NCI-H460 (cell line): ENCODE results near the genes PALD1 and SLC29A3.

RAMPAGE:
- cytosol, long total RNA, result no peak
- long total RNA, result no peak
- nucleus, long total RNA, result no peak
Observed at GRCh38 chr10:69472467-69473080, 21.3 kb downstream of the TSPAN15 start.

DNA sequence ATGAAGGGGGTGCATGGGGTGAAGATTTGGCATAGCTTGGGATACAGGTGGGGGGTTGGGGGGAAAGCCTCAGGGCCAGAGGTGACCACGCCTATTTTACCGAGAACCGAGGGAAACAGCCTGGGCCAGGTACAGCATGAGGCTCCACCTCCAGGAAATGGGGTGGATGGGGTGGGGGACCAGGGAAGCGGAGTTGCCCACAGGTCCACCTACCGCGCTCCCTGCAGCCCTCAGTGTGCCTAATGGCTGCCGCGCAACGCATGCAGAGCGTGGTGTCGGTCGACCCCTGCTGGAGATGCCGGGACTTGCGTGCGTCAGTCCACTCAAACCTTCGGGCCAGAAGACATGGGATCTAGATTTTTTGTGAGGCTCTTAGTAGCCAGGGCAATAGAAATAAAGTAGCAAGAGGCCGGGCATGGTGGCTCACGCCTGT, 56.5 kb downstream of the TSPAN15 start:
RAMPAGE:
- cytosol, long total RNA, result no peak
- long total RNA, result no peak
- nucleus, long total RNA, result no peak

GRCh38 chr10:69898309-69899001, 96.7 kb downstream of the COL13A1 start:
RAMPAGE:
- cytosol, long total RNA, result no peak
- long total RNA, result no peak
- nucleus, long total RNA, result no peak

DNA sequence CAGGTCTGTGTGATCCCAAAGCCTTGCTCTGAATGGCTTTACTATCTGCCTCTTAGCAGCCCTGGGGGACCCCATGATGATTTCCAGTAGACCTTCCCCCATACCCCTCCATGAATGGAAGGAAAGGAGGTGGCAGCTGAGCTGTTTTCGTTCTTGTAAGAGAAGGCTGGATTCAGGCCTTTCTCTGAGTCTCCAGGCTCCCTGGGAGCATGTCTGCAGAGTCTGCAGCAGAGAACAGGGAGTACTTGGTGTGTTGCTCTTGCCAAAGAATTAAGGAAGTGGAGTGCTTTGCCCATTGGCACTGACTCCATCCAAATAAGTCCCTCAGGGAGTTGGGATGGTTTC, 109.8 kb downstream of the COL13A1 start:
RAMPAGE:
- cytosol, long total RNA, result no peak
- long total RNA, result no peak
- nucleus, long total RNA, result no peak

DNA sequence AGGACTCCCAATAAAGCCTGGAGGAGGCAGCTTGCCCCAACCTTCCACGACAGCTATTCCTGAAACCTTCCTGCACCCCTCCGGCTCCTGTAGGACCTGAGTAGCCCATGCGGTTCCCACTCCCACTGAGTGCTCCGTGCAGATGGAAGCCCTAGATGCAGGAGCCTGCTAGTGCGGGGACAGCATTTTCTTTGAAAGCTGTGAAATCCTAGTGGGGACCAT, 110.0 kb downstream of the COL13A1 start:
RAMPAGE:
- cytosol, long total RNA, result no peak
- long total RNA, result no peak
- nucleus, long total RNA, result no peak

DNA sequence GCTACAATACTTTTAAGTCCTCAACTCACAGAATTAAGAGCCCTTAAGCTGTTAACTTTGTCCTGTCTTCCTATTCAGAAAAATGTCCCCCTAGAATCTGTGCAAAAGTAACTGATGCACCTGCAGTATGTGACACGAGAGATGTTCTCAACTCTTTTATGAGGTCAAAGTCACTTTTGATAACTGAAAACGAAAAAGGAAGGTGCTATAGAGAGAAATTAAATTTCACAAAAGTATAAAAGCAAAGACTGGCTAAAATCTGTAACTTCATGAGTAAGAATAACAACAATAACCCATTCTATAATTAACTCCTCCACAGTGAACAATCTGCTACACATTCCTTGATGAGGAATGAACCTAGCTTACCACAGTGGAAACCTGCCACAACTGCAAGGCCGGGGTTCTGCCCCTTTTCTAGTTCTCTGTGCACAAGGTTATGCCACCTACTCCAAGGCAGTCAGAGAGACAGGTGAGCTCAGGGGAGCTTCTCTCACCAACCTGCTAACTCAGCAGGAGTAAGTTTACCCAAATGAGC, 5.0 kb upstream of the TYSND1 start:
RAMPAGE:
- cytosol, long total RNA, result no peak
- long total RNA, result no peak
- nucleus, long total RNA, result no peak

DNA sequence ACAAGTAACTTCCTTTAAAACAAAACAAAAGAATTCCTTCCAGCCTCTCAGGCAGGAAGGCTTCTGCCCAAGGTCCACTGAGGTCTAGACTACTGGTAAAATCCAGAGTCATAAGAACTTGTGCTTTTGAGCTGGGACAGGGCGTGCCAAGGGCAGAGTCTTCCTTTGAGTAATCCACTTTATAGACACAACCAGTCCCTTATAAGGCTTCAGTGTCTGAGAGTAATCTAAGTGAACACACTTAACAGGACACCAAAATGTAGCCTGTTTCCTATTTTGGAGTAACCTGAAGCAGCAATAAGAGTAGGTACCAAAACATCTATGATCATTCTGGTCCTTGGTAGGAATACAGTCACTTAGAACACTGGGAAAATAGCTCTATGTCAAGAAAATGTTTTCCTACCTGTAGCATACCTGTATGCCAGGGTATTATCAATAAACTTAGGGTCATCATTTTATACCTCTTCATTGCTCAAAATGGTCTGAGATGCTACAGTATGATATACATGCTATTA, 5.2 kb downstream of the PPA1 start:
RAMPAGE:
- cytosol, long total RNA, result no peak
- long total RNA, result no peak
- nucleus, long total RNA, result no peak

DNA sequence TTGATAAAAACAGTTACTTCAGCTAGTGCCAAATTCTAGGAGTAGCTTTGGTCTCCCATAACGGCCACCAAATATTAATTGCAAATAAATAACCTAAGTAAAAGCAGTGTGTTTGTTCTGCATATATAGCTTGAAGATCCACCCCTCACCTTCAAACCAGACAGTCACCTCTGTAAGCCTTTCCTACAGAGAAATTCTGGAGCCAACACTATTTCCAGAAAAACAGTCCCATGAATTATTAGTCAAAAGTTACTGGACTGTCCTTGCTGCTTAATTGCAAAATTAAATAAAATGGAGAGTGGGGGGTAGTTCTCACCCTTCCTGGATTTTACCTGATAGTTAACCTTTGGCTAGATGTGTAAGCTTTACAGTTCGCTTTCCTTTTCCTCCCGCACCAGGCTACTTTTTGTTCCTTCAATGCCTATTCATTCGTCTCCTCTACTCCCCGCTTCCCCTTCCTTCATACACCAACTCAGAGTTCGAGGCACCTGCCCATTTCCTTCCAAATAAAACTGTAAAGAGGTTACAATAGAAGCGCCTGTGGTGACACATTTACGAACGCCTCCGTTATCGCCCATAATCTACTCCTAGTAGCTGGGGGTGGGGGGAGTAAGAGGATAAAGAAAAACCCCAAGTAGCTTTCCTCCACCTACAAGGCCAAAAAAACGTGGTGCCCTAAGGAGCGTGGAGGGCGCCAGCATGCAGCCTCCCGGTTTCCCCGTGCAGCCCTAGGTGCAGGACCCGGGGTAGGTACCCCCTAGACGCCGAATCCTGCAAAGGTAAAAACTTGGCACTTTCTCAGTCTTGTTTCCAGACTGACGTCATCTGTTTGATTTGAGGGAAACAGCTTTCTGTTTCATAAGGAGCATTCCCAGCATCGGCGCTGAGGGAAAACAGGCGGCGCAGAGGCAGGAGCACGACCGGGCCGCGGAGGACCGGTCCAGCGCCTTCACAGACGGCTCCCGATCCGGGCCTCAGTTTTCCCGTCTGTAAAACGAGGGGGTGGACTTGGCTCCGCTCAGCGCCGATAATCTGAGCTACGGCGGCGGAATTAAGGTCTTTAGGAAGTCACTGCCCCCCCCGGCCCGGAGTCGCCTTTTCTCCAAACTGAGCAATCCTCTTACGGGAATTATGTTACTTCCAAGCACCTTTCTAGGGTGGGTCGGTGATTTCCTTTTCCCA, 1.1 kb downstream of the PPA1 start:
RAMPAGE:
- cytosol, long total RNA, result no peak
- long total RNA, result no peak
- nucleus, long total RNA, result no peak

RAMPAGE:
- cytosol, long total RNA, result no peak
- long total RNA, result no peak
- nucleus, long total RNA, result no peak
Observed at GRCh38 chr10:70376693-70377328, 5.6 kb downstream of the LRRC20 start.

DNA sequence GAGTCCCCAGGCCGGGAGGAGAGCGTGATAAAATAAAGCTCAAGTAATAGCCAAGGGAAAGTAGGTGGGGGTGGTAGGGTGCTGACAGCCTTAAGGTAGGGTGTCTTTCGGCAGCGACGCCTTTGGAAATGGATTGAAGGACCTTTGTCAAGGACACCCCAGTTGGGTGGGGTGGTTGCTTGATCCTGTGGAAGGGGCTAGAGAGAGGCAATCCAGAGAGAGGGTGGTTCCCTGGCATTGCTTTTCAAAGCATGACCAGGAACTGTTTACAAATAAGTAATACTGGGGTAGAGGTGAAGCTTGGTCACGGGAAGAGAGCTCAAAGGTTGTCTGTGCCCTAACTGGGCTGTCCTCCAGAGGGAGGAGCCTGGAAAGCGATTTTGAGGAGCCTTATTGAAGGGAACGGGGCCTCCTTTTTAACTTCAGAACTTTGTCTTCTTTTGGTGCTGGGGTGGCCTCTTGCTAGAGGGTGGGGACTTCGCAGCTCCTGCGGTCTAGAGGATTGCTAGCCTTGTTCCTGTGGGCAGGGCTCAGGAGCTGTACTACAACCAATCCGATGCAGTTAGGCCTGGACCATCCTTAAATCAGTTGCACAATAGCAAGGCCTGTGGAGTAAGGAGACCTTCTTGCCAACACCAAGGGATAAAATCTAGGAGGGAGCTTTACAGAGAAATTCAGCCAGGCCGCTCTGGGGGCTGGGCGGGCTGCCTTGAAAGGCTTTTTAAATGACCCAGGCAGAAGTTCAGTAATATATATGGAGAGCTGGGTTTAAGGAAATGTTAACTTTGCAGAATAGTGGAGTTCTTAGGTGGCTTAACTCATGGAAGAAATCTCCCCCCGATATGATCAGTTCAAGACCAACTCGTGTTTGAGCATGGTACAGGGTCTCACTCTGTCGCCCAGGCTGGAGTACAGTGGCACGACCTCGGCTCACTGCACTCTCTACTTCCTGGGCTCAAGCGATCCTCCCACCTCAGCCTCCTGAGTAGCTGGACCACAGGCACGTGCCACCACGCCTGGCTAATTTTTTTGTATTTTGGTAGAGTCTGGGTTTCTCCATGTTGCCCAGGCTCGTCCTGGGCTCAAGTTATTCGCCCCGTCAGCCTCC, 1.5 kb downstream of the EIF4EBP2 start:
RAMPAGE:
- cytosol, long total RNA, result no peak
- long total RNA, result no peak
- nucleus, long total RNA, result no peak

RAMPAGE:
- cytosol, long total RNA, result no peak
- long total RNA, result no peak
- nucleus, long total RNA, result no peak
Observed at GRCh38 chr10:70424716-70426065, 16.3 kb downstream of the NODAL start.

DNA sequence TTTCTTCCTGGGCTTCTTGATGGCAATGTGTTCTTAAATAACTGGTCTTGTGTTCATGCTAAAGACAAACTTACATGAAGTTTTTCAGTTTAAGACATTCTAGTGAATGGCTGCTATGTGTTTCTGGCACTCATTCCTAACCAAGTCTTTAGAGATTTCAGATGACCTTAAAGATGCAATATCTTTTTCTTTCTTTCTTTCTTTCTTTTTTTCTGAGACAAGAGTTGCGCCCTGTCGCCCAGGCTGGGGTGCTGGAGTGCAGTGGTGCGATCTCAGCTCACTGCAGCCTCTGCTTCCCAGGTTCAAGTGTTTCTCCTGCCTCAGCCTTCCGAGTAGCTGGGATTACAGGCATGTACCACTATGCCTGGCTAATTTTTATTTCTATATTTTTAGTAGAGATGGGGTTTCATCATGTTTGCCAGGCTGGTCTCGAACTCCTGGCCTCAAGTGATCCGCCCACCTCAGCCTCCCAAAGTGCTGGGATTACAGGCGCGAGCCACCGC, 15.4 kb downstream of the NODAL start:
RAMPAGE:
- cytosol, long total RNA, result no peak
- long total RNA, result no peak
- nucleus, long total RNA, result no peak

DNA sequence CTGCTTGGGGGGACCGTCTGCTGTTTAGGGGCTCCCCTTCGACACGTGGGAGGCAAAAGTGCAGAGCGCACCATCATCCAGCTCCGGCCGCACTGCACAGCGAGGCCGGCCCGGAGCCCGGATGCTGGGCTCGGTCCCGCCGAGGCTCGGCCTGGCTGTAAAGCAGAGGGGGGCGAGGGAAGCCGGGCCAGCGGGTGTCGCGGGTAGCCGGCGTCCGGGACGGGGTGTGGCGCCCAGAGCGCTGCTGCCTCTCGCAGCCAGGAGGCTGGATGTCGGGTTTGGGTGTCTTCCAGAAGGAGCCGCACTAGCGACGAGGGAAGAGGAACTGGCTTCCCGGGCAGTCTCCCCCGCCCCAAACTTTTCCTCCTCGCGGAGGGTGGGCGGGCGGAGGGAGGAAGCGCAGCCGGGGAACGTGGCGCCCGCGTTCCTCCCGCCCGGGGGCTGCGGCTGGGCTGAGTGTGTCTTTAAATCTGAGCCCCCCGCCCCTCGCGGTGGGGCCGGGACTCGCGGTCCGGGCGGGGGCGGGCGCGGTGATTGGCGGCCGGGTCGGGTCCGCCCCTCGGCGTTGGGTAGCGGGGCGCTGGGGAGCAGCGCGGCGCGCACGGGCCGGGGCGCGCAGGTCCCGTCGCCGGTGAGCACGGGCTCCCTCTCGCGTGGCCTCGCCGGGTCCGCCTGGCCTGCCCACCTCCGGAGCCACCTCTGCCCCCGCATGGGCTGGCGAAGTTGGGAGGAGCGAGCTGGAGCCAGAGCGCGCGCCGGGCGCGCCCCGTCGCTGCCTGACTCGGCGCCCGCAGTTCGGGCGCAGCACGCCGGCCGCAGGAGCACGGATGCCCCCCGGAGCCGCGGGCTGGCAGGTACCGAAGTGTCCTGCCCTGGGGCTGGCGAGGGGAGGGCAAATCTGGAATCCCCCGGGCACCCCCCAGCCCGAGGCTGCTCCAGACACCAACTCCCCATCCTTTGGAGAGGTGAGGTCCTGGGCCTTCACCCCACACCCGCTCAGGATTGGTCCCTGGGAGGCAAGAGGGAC, at the start of gene PALD1:
Gene PALD1, plus strand, starts transcription at position 562 of the 1,027 bp plus-strand sequence.
RAMPAGE:
- cytosol, long total RNA, result no peak
- long total RNA, result no peak
- nucleus, long total RNA, result no peak

DNA sequence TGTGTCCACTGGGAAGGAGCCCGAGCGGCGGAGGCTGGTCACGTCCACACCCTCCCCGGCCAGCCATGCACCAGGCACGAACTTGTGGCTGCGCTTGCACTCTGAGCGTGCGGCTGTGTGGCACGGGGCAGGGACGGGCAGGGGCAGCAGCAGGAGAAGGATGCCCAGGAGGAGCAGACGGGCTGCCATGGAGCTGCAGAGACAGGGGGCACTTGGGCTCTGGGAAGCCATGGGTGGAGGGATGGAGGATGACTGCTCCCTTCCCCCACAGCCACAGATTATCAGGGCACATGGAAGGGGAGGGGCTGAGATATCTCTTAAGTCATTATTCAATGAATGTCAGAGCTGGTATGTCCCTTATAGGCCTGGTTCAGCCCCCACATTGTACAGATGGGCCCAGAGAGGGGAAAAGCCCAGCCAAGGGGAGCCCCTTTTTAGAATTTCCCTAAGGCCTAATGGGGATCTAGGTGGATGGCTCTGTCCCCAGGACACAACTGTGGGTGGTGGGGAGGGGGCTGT, 1.8 kb downstream of the PRF1 start:
RAMPAGE:
- cytosol, long total RNA, result no peak
- long total RNA, result no peak
- nucleus, long total RNA, result no peak

DNA sequence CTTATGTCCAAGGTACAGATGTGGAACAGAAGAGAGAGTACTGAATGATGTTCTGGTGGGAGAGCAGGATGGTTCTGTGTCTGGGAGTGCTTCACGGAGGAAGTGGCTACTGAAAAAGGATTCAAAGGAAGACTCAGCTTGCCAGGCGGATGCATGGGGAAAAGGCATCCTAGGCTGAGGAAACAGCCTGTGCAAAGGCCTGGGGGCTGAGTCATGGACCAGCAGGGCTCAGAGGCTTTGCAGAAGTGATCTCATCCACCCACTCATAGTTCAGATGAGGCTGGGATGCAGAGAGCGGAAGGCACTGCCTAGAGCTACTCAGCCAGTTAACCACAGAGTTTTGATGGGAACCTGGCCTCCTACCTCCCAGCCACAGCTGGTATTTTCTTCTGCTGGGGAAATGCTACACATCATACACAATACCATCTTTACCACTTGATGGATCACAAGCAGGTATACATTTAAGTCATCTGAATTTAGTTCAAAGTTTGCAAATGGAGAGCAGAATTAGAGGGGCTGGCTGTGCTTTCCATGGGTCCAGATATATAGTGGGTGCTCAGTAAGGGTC, 15.8 kb upstream of the ADAMTS14 start:
RAMPAGE:
- cytosol, long total RNA, result no peak
- long total RNA, result no peak
- nucleus, long total RNA, result no peak

RAMPAGE:
- cytosol, long total RNA, result no peak
- long total RNA, result no peak
- nucleus, long total RNA, result no peak
Observed at GRCh38 chr10:70673076-70674330, 1.2 kb downstream of the ADAMTS14 start.

DNA sequence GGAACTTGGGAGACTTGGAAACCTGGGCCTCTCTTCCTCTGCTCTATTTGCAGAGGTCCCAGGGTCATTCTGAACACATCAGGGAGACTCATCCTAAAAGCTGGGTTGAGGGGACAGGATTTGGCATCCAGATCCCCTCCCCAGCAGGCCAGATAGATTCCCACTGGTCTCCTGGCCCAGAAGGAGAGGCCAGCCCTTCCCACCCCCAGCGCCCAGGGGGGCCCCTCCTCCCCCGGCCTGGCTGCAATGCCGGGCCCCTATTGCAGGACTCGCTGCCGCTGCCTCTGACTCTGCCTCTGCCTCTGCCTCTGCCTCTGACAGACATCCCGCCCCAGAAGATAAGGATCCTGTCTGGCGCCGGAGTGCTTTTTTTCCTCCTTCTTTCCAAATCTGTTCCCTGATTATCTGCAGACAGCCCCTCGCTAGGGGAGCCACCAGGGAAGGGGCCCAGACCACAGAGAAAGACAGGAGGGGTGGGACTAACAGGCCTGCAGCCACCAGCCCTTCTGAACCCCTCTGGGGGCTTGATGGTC, 22.5 kb downstream of the UNC5B start:
RAMPAGE:
- cytosol, long total RNA, result no peak
- long total RNA, result no peak
- nucleus, long total RNA, result no peak

RAMPAGE:
- cytosol, long total RNA, result no peak
- long total RNA, result no peak
- nucleus, long total RNA, result no peak
Observed at GRCh38 chr10:71248945-71249452, 36.6 kb downstream of the UNC5B start.

DNA sequence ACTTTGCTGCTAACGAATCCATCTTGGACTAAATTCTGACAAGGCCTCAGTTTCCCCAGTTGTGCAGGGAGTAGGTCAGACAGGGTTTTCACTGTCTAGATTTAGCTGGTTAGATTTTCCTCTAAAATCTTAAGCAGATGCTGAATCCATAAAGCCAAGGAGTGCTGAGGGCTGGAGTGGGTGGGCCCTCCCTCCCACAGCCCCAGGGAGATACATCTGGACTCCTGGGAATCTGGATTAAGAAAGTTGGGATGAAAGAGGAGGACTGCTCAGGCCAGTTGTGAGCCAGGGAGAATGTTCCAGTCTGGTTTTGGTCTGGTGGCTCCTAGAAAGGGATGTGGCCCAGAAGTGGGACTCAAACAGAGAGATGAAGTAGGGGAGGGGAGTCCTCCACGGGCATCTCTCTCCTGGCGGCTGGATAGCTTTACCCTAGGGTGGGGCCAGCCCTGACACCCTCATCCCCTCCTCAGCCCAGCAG, 18.9 kb upstream of the SLC29A3 start:
RAMPAGE:
- cytosol, long total RNA, result no peak
- long total RNA, result no peak
- nucleus, long total RNA, result no peak

DNA sequence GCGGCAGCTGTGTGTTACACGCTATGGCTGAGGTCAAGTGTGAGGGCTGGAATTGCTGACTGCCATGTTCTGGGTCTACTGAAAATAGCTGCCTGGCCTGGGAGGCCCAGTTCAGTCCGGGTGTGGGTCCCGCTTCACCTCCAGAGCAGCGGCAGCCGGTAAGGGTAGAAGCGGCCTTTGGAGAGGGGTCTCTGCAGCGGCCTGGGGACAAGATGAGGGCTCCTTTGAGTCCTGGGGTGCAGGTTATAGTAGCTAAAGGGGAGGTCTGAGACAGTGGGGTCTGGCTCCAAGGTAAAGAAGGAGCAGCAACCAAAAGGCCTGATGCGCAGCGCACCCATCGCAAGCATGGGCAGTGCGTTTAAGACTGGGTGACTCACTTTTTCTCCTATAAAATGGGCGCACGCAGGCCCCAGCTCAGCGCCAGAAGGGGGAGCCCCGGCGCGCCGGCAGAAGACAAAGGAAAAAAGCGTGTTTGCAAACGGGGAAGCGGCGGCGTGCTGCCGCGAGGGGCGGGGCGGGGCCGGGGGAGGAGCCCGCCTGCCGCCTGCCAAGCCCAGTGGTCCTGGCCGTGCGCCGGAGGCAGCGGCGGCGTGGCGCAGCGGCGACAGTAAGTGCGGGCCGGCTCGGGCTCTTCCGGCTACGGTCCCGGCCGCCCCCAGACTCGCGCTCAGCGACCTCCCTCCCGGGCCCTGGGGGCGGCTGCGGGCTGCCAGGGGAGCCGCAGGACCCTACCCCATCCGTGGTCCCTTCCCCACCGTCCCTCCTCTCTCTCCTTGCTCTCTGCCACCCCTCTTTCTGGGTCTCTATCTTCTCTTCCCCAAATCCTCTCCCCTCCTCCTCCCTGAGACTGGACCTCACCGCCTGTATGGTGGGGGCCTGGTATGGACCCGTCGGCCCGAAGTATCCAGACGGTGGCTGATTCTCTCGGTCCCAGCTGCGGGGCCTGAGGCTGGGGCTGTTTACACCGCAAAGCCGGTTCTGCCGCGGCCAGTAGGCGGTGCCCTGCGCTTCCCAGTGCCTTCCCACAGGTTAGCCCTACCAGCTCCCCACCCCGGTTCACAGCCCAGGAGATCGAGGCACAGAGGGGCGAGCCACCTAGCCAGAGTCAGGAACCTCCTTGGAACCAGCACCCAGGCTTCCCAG, at the start of gene SLC29A3:
Gene SLC29A3, plus strand, starts transcription at position 556 of the 1,143 bp plus-strand sequence.
RAMPAGE:
- cytosol, long total RNA, result start-site peak on the plus strand centred at position 568 of the sequence, 36 bp wide, 20 and 19 reads in 2 replicates
- long total RNA, result no peak
- nucleus, long total RNA, result start-site peak on the plus strand centred at position 568 of the sequence, 36 bp wide, 38 and 23 reads in 2 replicates